Pericardium fibroblast (primary cell): ENCODE measurements around the genes MRPL24, SH2D2A and PEAR1.

DNA sequence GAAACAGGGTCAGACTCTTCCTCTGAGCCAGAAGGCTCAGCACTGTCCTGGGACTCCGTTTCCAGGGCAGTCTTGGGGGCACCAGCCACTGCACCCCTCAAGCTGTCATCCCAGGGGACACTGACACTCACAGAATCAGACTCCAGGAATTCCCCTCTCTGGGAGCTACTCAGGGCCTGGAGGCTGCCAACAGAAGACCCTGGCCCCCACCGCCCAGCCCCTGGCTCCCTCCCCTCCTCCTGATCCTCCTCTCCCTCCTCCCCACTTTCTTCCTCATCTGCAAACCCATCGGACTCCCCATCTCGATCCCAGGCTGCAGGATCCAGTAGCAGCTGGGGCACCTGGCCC, 7.6 kb downstream of the NES start:
- RAMPAGE, long total RNA: no peak

DNA sequence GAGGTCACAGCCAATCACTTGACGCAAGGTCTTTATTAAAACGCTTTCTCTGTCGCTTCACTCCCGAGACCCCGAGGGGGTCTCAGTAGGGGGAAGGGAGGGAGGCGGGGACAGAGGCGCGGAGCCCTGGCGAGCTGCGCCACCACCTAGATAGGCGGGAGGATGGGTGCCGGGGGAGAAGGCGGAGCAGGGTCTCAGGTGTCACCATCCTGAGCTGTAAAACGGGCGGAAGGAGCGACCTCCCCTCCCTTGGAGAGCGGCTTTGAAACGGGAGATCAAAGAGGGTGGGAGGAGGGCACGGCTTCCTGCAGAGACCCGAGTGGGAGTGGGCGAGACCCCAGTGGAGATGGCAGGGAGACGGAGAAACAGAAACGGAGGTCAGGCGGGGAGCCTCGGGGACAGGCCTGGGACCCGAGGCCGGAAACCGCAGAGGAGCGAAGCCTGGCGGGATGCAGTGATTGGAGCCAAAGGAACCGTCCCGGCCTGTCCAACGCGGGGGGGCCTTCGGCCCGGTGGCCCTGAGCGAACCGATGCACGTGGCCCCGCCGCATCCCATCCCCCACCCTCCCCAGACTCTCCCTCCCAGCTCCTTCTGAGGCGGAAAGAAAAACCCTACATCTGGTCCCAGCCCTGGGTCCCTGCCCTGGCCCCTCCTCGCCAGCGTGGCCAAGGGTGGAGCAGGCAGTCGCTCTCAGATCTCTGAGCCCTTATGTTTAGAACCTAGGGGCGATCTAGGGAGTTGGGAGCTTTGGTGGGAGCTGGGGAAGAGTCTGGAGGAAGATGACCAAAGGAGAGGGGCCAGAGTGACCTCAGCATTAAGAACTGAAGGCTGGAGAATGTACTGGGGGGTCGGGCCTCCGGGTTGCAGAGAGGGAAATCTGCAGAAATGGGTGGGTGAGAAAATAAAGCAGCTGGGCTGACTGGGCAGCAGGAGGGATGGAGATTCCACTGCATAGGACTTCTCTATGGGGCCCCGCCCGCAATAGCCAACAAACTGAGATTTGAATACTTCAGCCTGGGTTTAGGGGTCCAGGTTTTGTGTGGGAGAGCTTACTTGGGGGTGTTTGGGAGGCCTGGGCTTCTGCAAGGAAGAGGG, 1.3 kb upstream of the CRABP2 start:
- RAMPAGE, long total RNA: no peak

DNA sequence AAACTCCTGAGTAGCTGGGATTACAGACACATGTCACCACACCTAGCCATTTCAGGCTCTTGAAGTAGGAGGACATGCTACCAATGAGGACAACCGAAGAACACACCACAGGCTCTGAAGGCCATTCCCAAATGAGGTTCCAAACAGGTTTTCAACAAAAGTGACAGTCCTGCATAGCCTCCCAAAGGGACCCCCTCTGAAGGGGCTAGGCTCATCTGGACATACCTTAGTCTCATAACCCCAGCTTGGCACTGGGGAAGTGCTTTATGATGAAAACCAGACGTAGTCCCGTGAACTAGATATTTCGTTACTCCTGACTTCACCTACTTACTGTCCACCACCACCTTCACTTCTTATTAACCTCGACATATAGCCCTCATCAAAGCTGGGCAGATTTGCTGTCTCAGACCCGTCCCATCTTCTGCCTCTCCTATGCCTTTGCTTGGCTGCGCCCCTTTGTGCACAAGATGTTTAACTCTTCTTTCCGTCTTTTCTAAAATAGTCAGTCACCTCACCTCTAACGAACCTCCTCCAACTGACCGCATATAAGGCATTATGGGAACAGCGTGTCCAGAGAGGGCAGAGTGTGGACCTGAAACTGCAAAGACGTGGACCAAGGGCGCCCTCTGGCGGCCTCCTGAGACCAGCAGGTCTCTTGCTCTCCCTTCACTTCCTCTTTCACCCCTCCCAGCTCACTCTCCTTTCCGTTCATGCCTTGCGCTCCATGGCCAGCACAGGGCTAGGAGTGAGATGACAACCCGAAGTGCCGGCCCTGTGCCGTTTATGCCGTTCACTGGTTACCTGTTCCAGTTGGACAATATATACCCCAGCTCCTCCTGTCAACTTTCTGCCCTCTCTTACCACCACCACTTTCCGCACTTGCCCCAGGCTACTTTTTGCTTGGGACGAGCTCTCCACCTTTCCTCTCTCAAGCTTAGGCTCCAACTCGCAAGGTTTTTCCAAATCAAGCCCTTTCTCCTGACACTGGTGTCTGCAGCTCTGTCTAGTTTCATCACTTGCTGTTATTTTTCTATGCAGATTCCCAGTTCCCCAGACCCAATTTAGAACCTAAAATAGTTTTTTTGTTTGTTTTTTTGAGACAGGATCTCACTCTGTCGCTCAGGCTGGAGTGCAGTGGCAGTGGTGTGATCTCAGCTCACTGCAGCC, 2.5 kb upstream of the METTL25B start:
- RAMPAGE, long total RNA: no peak

DNA sequence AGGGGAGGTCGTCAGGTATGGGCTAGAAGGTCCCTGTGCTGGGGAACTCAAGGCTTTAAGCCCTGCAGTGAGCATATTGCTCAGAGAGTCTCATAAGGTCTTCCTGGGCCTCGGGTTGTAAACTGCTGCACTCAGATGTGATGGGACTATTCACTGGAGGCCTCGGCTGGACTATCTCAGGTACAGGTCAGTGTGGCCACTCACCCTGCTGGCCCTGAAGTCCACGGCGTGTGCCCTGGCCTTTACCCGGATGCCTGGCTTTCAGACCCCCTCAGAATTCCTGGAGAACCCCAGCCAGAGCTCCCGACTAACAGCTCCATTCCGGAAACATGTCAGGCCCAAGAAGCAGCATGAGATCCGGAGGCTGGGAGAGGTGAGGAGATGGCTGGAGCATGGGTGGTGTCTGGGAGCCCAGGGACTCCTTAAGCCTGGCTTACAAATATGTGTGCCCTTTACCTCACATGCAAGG, 3.6 kb upstream of the ISG20L2 start:
- RAMPAGE, long total RNA: no peak

GRCh38 chr1:156740209-156741236, at the start of gene MRPL24:
Gene MRPL24, minus strand, starts transcription at chr1:156741088.
- RAMPAGE, long total RNA: no peak

GRCh38 chr1:156748226-156749010, 3.1 kb downstream of the HDGF start:
- RAMPAGE, long total RNA: no peak

DNA sequence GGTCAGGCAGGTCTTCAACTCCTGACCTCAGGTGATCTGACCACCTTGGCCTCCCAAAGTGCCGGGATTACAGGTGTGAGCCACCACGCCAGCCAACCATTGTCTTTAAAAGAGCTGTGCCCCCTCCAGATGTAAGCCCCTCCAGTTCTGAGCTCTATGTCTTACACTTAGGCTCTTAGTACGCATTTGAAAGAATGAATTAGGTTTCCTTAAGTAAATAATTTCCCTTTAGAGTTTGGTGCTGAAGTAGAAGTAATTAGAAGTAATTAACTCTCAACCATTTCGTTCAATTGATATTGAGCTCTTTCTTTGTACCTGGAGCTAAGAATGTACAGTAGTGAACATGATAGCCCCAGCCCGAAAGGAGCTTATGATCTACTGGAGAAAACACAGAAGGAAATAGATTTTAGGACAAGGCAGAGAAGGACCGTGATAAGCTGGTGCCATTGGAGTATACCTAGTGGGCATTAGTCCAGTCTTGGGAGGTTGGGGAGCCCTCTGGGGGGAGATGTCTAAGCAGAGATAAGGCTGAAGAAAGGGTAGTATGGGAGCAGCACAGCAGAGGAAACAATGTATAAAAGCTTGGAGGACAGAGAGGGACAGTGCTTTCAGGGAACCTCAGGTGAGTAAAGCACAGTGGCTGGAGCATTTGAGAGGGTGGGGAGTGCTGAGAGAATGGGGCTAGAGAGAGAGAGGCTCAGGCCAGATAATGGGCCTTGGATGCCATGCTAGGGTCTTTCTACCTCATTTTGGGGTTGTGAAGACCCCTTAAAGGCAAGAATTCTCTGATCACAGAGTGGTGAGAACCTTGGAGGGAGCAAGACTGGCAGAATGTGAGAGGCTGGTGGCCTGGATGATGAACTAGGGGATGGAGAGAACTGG, 3.5 kb downstream of the PRCC start:
- RAMPAGE, long total RNA: no peak

DNA sequence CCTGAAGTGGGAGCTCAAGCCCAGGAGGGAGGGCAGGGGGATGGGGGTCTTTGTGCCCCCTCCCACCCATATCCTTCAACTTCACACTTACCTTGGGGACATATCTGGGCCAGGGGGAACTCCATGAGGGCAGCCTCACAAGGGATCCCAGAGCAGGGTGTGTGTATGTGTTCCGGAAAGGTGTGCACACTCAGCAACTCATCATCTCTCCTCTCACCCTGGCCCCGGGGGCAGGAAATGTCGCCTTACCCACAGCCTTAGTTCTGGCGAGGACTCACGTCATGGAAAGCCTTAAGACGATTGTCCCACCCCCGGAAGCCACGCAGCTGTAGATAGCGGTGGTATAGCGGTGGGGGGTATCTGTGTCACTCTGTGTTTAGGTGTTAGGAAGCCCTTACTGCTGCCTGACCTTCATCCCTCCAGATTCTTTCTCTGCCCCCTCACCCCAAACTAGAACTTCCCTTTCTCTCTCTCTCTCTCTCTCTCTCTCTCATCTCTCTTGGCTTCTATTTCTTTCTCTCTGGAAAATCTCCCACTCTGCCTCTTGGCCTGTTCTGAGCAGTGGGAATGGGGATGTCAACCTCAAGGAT, at the start of gene SH2D2A:
Gene SH2D2A, minus strand, starts transcription at position 265 of the 590 bp plus-strand sequence.
- RAMPAGE, long total RNA: no peak

- RAMPAGE, long total RNA: no peak
These were observed 2.4 kb downstream of the NTRK1 start for GRCh38 chr1:156862961-156863662.

GRCh38 chr1:156893322-156894515, at the start of gene PEAR1:
Gene PEAR1, plus strand, starts transcription at chr1:156893718.
- RAMPAGE, long total RNA: start-site peak on the plus strand at chr1:156893689-156893724, 275 and 91 reads in 2 replicates

DNA sequence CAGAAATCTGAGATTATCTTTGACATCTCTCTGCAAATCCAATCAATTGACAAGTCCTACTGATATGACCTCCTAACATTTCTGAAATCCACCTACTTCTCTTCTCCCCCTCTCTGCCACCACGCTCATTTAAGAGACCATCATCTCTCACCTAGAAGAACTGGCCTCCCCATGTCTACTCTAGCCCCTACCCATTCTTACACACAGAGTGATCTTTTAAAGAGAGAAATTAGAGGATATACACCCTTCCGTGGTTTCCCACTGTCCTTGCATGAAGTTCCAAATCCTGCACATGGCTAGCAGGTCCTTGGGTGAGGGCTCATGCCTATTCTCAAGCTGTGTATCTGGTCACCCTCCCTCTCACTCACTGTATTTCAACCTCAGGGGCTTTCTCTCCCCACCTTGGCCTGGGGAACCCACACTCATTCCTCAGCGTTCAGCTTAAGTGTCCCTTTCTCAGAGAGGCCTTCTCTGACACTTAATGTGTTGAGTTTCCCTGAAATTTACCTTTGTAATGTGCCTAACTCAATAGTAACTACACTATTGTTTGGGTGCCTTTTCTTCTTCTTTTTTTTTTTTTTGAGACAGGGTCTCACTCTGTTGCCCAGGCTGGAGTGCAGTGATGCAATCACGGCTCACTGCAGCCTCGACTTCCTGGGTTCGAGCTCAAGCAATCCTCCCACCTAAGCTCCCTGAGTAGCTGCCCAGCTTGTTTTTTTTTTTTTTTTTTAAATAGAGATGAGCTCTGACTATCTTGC, 50.4 kb downstream of the ARHGEF11 start:
- RAMPAGE, long total RNA: no peak

GRCh38 chr1:157033511-157034234, 11.9 kb downstream of the ARHGEF11 start:
- RAMPAGE, long total RNA: no peak

GRCh38 chr1:157045031-157045241, 606 bp downstream of the ARHGEF11 start:
- RAMPAGE, long total RNA: no peak

DNA sequence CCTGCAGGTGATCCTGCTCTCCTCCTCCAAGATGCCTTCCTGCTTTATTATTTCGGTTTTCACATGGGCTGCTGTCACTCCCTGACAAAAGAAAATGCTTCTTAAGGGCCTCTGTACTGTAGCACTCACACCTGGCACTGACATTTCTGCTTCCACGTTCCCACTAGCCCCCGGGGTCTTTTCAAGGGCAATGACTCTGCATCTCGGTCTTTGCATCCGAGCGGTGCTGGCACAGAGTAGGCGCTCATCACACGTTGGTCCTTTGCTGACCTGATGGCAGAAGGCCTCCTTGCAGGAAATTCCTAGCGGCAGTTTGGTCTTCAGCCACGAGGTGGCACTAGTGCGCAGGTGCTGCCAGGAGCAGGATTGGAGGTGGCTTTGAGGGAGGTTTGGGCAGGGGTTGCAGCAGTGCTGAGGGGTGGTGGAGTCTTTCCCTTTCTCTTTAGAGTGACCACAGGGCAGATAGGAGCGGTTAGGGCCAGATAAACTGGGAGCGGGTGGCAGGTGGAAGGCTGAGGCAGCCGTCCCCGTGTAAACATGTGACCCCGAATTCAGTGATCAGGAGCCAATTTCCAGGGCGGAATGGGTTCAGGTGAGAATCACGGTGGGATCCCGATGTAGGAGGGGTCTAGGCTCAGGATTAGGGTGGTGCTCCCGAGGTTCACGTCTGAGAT, 25.4 kb upstream of the ETV3 start:
- RAMPAGE, long total RNA: no peak

DNA sequence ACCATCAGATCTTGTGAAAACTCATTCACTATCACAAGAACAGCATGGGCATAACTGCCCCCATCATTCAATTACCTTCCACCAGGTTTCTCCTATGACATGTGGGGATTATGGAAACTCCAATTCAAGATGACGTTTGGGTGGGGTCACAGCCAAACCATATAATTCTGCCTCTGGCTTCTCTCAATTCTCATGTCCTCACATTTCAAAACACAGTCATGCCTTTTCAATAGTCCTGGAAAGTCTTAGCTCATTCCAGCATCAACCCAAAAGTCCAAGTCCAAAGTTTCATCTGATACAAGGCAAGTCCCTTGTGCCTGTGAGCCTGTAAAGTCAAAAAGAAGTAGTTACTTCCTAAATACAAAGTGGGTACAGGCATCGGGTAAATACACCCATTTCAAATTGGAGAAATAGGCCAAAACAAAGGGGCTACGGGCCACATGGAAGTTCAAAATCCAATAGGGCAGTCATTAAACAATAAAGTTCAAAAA, 113.0 kb downstream of the FCRL5 start:
- RAMPAGE, long total RNA: no peak

GRCh38 chr1:157523989-157524602, 28.2 kb downstream of the FCRL5 start:
- RAMPAGE, long total RNA: no peak

GRCh38 chr1:157849482-157850007, 7.9 kb upstream of the CD5L start:
- RAMPAGE, long total RNA: no peak

GRCh38 chr1:157978932-157979540, 14.4 kb upstream of the KIRREL1 start:
- RAMPAGE, long total RNA: no peak

GRCh38 chr1:158002478-158003600, 9.4 kb downstream of the KIRREL1 start:
- RAMPAGE, long total RNA: no peak

DNA sequence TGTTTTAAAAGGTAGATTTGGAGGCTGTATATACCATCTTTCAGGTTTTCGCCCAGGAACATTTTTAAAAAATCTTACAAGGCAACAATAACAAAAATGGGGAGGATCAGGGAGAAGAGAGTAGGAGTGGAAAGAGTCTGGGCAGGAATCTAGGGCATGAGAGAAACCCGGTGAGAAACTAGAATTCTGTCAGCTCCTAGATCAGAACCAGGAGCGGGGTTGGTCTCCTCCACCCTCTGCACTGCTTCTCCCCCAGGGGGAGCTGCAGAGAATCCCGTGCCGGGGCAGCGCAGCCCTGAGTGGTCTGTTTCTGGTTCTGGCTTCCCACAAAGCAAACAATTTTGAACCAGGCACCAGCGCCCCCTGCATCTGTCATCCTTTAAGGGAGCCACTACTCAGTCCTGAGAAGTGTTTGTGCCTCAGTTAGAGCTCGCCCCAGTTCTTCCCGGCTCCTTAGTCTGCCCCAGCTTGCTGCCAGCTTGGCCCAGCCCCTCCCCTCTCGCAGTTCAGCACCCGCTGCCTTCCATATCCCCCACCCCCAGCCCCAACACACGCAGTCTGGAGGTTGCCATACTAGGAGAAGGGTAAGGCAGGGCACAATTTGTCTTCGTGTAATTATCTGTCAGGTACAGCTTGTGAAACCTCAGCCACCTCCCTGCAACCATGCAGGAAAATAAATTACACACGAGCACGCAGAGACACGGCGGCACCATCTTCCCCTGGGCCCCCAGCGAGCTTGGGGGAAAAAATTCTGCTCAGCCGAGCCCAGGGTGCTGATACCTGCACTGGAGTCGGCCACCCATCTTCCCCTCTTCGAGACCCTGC, 10.2 kb downstream of the SMIM42 start:
- RAMPAGE, long total RNA: no peak